ENCODE data around the gene CCDC28A.

DNA sequence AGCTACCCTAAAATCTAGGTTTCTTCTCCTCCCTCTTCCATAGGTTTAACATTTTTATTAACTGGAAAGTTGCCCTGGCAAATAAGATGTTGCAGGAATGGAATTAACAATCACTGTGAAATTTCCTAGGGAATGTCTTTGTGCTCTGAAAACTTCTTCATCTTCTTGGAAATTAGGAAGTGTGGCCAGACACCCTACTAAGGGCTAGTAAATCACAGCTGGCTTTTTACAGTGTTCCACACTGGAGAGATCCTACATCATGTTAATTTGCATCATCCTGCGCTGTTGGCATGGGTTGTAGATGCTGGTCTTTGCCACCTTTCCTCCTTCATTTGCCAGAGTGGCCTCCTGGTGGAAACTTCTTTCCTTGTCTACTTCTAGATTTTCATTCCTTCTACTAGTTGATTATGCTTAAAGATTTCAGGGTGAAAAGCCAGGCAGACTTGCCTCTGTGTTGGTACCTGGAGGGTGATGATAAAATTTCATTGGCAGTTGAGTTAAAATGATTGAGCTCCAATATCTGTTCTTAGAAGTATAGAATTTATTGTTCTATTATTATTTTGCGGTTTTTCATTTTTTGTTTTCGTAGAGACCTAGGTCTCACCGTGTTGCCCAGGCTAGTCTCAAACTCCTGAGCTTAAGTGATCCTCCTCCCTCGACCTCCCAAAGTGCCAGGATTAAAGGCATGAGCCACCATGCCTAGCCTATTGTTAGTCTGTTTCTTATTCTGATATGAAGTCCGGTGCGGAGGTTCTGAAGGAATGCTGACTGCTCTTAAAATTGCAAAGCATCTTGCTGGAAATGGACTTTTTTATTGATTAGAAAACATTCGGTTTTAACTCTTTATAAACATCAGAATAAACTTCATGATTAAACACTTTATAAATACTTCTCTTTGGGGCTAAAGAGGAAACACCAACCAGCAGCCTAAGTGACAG is 2.9 kb downstream of the TNFAIP3 start:
- PRO-cap, 3 experiments = no peak in any of the 3 experiments
- RAMPAGE, long total RNA = no peak
- RRBS, 2 experiments = no CpG with 5 or more reads among the region's 8 CpGs

DNA sequence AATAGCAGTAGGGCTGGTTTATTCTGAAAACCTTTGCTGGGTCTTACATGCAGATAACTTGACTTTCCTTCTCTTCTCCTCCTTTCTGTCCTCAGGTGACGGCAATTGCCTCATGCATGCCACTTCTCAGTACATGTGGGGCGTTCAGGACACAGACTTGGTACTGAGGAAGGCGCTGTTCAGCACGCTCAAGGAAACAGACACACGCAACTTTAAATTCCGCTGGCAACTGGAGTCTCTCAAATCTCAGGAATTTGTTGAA is 7.6 kb downstream of the TNFAIP3 start:
- PRO-cap, 3 experiments = no peak in any of the 3 experiments
- RAMPAGE, long total RNA = no peak
- RRBS, 2 experiments = no CpG with 5 or more reads among the region's 6 CpGs

DNA sequence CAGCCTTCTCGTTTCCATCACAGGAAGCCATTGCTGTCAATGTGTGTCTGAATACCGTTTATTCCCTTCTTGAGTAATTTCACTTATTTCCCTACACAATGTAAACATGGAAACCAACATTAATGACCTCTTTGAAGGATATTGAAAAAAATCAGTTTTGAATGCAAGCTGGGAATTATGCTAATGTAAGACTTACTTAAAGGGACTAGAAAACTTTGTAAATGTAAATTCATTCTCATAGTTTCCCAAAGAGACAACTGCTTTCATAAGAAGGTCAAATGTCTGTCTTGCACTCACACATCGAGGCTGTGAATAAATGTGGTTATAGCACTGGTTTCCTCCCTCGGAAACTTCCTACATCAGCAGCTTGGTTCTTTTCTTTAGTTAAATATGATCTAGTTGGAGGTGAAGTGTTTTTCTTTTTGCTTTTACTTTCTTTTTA is 108.2 kb downstream of the TNFAIP3 start:
- PRO-cap, 3 experiments = no peak in any of the 3 experiments
- RAMPAGE, long total RNA = no peak
- RRBS, 2 experiments = no CpG with 5 or more reads among the region's 4 CpGs

GRCh38 chr6:138035214-138035602 is 72.0 kb downstream of the PERP start:
- PRO-cap, 3 experiments = no peak in any of the 3 experiments
- RAMPAGE, long total RNA = no peak
- RRBS, 2 experiments = no CpG with 5 or more reads among the region's 5 CpGs

DNA sequence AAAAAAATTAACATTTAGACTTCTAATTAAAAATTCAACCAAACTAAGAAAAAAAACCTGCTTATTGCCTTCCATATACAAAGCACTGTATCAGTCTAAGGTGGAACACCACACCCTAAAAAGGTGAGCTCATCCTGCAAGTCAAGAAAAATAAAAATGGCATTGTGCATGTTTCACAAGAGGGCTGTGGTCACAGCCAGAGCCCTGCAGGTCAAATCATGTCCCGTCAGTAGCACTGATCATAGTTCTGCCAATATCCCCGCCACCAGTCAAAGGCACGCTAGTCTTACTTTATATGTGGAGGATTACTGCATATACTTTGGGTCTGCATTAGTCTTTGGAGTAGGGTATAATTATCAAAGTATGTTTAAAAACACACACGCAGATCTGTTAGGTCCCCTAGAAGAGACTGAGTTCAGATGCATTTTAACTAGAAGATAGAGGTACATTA is 1.8 kb downstream of the PERP start:
- PRO-cap, 3 experiments = no peak in any of the 3 experiments
- RAMPAGE, long total RNA = no peak
- RRBS, 2 experiments = no CpG with 5 or more reads among the region's 4 CpGs

DNA sequence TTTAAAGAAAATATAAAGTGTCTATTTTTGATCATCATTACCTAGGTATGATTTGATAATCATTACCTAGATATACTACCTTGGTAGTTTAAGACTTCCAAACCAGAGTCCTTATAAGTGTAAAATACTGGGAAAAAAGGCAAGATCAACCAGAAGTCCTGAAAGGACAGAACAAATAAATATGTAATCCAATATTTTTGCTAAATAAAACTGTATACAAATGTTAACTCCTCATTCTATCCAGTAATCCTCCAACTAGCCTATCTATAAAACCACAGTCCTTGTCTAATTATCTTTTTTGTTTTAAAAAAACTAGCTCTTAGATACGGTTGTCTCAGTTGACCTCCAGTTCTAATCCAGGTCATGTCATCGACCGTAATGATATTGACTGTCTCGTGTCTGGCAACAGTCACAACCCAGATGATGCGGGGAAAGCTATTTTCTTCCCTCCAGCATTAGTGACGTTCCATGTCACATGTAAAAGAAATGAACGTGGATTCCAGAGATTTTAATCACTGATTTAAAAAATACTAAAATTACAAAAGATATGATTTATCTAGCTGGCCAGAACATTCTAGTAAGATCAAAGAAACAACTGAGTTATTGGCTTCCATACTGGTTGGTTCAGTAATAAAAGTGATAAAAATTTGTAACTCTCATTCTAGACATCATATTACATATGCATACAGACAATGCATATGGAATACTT is 35.5 kb downstream of the HEBP2 start:
- PRO-cap, 3 experiments = no peak in any of the 3 experiments
- RAMPAGE, long total RNA = no peak
- RRBS, 2 experiments = no CpG with 5 or more reads among the region's 7 CpGs

- PRO-cap, 3 experiments = no peak in any of the 3 experiments
- RAMPAGE, long total RNA = no peak
- RRBS, 2 experiments = no CpG with 5 or more reads among the region's 2 CpGs
Measured at GRCh38 chr6:138486484-138487109, 12.7 kb downstream of the NHSL1 start.

DNA sequence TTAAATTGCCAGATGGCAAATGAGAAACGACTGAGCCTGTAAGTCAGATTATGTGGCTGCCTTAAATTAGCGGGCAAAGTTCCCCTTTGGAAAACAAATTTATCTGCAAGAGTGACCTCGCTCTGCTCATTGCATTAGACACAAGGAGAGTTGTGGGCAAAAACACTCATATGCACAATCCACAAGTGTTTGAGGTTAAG is 1.5 kb upstream of the NHSL1 start:
- PRO-cap, 3 experiments = no peak in any of the 3 experiments
- RAMPAGE, long total RNA = no peak
- RRBS, 2 experiments = no CpG with 5 or more reads among the region's 3 CpGs

- PRO-cap, 3 experiments = no peak in any of the 3 experiments
- RAMPAGE, long total RNA = no peak
- RRBS, 2 experiments = no CpG with 5 or more reads among the region's 4 CpGs
Measured at GRCh38 chr6:138540354-138540947, 41.2 kb upstream of the NHSL1 start.

DNA sequence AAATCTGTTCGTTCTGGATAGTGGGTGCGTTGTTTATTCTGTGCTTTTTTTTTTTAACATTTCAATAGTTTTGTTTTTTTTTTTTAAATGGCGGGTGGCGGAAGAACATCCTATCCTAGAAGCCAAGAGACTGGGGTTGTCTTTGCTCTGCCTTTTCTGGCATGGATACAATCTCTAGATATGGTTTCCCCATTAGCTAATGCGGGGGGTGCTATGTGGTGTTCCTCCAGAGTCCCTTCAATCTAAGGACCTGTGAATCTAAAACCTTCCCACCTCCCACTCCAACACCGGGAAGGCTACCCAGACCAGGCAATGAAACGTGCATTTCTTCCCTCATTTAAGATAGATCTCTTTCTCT is 878 bp upstream of the CCDC28A start:
- PRO-cap, 3 experiments = no peak in any of the 3 experiments
- RAMPAGE, long total RNA = no peak
- RRBS, 2 experiments = no CpG with 5 or more reads among the region's 7 CpGs

- PRO-cap, 3 experiments = peak in 3 of 3 experiments; most common plus-strand start chr6:138773775 (in 3); most common minus-strand start chr6:138773644 (in 1)
- RAMPAGE, long total RNA = start-site peak on the plus strand at chr6:138773757-138773813, 628 and 56 reads in 2 replicates
- RRBS, 2 experiments = 1 to 2% methylated on average over 9 to 10 of the region's 47 CpGs
Measured at GRCh38 chr6:138773237-138774078, at the start of gene CCDC28A. Gene CCDC28A, plus strand, starts transcription at chr6:138773769.

GRCh38 chr6:138852496-138852985 is 56.7 kb downstream of the ECT2L start:
- PRO-cap, 3 experiments = no peak in any of the 3 experiments
- RAMPAGE, long total RNA = no peak
- RRBS, 2 experiments = no CpG with 5 or more reads among the region's 5 CpGs

GRCh38 chr6:138989032-138989450 is 988 bp upstream of the REPS1 start:
- PRO-cap, 3 experiments = no peak in any of the 3 experiments
- RAMPAGE, long total RNA = no peak
- RRBS, 2 experiments = no CpG with 5 or more reads among the region's 3 CpGs

GRCh38 chr6:139146475-139146688 is 11.5 kb downstream of the HECA start:
- PRO-cap, 3 experiments = no peak in any of the 3 experiments
- RAMPAGE, long total RNA = no peak
- RRBS, 2 experiments = no CpG with 5 or more reads among the region's 4 CpGs

DNA sequence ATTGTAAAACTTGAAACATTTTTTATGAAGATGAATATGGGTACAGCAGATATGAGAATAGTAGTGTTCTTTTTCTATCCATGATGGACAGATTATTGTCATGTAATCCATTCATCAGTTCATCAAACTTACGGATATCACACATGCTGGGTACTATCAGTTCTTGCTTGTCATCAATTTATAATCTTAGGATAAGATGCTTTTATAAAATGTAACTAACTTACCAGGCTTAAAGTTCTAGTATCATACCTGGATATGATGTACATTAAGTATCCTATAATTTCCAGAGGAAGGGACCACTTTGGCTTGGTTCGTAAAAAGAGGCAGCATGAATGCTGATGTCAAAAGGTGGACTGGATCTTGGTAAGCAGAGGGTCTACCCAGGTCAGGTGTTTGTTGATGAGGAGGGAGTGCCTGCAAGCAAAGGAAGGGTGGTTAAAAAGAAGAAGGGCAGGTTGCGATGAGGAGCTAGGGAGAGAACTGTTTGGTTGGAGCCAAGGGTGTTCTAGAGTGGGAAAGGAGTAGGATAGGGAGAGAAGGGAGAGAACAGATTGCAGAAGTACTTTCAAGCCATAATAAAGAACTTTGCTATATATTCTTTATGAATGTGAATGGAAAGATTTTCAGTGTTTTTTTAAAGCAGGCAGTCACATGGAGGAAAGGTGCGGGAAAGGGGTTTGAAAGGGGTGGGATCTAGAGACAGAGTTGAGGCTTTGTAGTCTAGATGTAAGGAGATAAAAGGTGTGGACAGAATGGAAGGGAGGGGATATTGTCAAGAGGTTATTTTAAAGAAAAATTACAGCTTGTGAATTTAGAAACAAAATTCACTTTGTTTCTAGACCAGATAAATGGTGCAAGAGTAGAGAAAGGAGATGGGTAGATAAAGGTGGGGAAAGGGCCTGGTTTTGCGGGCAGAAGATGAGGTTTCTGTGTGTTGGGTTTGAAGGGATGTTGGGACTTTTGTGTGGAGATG is 35.6 kb downstream of the HECA start:
- PRO-cap, 3 experiments = no peak in any of the 3 experiments
- RAMPAGE, long total RNA = no peak
- RRBS, 2 experiments = no CpG with 5 or more reads among the region's 5 CpGs

GRCh38 chr6:139176917-139178008 is 42.4 kb downstream of the HECA start:
- PRO-cap, 3 experiments = no peak in any of the 3 experiments
- RAMPAGE, long total RNA = no peak
- RRBS, 2 experiments = no CpG with 5 or more reads among the region's 10 CpGs

GRCh38 chr6:139179164-139180495 is 44.8 kb downstream of the HECA start:
- PRO-cap, 3 experiments = no peak in any of the 3 experiments
- RAMPAGE, long total RNA = no peak
- RRBS, 2 experiments = no CpG with 5 or more reads among the region's 6 CpGs

GRCh38 chr6:139289104-139289818 is 2.5 kb downstream of the TXLNB start:
- PRO-cap, 3 experiments = peak in 1 of 3 experiments; most common plus-strand start chr6:139289420 (in 1); most common minus-strand start chr6:139289466 (in 1)
- RAMPAGE, long total RNA = no peak
- RRBS, 2 experiments = no CpG with 5 or more reads among the region's 13 CpGs

GRCh38 chr6:139338715-139339347 is 35.6 kb downstream of the CITED2 start:
- PRO-cap, 3 experiments = peak in 1 of 3 experiments; most common plus-strand start chr6:139339123 (in 1)
- RAMPAGE, long total RNA = no peak
- RRBS, 2 experiments = 22 to 25% methylated on average over 1 of the region's 13 CpGs

DNA sequence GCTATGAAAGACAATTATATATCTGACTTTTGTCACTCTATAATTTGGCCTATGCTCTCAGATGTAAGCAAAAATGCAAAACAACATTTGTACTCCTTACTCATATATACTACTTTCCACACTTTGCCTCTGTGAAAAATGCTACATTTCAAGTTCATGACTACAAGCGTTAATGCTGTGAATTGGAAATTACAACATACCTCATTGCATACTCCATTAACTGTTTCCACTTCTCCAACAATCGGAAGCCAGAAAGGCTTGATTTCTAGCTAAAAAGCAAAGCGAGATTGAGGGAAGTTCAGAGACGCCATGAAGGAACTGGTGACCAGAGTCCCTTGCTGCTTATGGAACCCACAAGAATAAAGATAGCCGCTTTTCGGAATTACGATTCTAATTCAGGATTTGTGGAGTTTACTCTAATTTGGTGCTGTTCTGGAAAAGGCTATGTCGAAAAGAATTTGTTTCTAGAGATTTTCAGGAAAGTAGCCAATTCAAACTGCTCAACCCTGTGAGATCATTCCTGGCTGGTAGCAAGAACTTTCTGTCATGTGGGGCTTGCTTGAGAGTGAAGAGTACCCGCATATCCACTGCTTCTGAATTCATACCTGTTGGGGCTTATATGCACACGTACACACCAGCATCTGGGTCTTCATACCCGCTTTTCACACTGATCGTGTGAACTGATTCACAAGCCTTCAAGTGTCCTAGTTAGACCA is 98.0 kb upstream of the CITED2 start:
- PRO-cap, 3 experiments = peak in 1 of 3 experiments; most common plus-strand start position 301 of the sequence (in 1)
- RAMPAGE, long total RNA = no peak
- RRBS, 2 experiments = no CpG with 5 or more reads among the region's 12 CpGs

Measured in skeletal muscle tissue (tissue), 7 donors.